Trachea (tissue), 1 donor: ENCODE measurements around the gene PGR.

GRCh38 chr11:96487165-96487753 is 97.4 kb downstream of the JRKL start:
- PRO-cap: no peak

DNA sequence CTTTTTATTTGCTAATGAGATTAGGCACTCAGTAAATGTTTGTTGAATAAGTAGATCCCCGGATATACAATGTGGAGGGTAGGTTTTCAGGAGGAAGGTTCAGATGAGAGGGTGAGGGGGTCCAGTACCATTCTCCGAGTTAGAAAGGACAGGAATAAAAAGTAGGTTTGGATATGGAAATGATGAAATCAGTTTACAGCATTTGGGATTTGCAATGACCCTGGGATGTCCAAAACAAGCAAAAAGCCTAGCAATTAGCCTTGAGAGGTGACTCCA is 101.5 kb upstream of the ARHGAP42 start:
- PRO-cap: no peak

DNA sequence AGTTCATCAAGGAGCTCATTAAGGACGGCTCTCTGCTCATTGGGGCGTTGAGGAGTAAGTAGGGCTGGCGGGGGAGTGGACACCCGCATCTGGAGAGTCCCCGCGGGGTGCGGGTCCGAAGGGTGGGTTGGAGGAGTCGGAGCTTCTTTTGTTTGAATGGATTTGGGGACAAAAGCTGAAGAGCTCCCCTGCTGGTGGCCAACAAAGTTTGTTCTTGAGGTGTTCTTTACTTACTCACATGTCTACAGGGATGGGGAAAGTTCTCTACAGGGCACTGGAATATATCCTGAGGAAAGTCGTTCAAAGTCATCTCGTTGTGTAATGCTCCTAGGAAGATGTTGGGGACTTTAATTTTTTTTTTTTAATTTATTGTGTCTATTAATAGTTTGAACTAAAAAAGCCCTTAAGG is 695 bp downstream of the ARHGAP42 start:
- PRO-cap: bidirectional peak, plus-strand start at position 241 of the sequence, minus-strand start at position 154 of the sequence

DNA sequence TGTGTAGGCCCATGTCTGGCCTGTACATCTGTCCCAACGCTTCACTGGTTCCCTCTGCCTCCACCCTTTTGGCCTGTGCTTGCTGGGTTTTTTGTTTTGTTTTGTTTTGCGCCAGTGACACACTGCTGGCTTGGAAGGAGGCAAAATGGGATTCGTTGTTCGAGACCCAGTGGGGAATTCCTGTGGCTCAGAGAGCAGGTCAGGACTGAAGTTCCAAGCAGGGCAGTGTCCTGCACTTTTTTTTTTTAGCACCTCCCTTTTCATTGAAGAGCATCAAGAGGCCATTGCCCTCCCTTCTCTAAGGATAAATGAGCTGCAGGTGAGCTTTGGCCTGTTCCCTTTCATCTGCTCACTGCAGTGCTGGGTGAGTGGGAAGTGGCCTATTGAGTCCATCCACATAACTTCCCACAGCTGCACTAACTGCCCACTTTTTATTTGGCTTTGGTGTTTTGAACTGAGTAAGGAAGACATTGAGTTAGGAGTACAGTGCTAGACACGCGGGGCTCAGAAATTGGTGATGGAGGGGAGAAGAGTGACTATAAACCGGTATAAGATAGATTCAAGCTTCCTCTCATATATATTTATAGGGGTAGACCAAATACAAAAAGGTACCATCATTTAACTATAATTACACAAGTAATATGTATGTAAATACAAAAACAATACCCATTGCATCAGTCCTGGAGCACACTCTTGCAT is 87.8 kb downstream of the ARHGAP42 start:
- PRO-cap: no peak

DNA sequence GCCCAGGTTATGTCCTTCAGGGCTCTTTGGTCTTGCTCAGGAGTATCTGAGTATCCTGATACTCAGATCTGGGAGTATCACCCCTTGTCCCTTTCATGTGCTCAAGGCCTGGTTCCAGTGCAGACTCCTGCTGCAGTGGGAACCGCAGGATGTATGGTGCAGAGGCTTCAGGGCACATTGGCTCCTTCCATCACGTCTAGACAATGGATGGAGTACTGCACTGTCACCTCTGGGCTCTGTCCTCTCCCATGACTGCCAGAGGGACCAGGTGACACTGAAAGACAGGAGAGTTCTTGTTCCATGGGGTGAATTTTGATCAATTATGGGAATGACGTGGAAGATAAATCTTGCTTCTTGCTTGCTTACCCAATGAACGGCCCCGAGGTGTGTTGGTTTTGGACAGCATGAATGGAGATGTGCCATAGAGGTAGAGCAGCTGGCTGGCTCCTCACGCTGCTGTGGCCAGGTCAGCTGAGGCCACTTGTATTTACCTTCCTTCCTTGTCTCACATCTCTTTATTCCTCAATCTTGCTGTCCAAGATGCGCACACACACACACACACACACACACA is 215.6 kb downstream of the ARHGAP42 start:
- PRO-cap: no peak

DNA sequence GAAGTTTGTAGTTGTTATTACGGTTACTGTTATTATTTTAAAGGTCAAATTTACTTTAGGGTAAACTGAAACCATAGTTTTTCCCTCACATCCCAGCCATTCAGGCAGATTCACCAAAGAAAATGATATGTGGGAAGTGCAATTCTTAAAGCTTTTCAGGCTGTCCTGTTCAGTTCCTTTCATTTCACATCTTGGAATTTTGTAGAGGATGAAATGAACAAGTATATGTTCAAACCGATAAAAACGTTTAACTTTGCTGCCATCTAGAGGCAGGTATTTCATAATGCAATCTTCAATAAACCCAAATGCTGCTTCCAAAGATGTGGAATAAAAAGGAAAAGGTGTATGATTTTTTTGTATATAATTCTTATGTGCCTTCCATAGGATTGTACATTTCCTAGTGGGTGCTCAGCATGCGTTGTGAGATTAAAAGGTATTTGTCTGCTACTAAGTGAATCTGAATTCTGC is 199.5 kb downstream of the PGR start:
- PRO-cap: no peak

GRCh38 chr11:101033842-101034645 is 95.6 kb downstream of the PGR start:
- PRO-cap: no peak

DNA sequence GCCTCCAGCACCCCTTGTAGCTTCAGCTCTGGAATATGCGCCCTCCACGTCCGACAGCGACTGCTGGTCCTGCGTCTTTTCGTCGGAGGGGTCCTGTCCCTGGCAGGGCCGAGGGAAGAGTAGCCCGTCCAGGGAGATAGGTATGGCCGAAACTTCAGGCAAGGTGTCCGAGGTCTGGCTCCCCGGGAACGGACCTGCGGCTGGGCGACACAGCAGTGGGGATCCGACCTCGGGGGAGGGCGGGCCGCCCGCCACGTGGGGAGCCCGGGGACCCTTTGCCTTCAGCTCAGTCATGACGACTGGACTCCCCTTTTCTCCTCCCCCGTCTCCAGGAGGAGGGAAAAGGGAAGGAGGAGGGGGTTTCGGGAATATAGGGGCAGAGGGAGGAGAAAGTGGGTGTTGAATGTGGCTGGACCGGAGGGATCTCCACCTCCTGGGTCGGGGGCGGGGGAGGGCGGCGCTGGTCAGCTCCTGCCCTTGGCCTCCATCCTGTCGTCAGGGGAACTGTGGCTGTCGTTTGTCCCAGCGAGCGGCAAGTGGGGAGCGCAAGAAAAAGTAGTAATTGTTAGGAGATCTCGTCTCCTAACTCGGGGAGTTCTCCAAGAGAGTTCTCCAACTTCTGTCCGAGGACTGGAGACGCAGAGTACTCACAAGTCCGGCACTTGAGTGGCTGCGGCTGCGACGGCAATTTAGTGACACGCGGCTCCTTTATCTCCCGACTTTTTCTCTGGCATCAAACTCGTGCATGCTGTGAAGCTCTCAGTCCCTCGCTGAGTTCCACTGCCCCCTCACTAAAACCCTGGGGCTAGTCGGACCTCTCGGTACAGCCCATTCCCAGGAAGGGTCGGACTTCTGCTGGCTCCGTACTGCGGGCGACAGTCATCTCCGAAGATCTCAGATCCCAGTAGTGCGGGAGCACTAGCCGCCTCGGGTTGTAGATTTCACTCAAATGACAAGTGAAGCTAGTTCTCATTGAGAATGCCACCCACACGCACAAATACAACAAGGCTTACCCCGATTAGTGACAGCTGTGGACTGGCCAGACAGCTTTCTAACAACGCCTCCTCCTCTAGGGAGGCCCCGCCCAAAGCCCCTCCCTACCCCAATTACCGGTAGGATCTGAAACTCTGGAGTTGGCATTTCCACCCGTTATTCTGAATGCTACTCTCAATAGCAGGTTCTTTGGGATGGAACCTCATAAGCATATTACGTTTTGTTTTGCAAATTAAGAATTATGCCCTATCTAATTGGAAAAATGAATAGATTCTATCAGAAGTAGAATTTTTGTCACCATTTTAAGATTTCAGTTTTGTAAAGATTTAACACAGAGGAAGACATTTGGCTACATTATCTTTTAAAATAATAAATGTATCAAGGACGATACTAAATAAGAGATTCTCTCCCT is at the start of gene PGR:
Gene PGR (minus strand): TSS at position 1,037 of the 1,405 bp plus-strand sequence.
- PRO-cap: bidirectional peak, plus-strand start at position 487 of the sequence, minus-strand start at position 196 of the sequence; unidirectional peak, minus-strand start at position 943 of the sequence; unidirectional peak, minus-strand start at position 1,037 of the sequence

DNA sequence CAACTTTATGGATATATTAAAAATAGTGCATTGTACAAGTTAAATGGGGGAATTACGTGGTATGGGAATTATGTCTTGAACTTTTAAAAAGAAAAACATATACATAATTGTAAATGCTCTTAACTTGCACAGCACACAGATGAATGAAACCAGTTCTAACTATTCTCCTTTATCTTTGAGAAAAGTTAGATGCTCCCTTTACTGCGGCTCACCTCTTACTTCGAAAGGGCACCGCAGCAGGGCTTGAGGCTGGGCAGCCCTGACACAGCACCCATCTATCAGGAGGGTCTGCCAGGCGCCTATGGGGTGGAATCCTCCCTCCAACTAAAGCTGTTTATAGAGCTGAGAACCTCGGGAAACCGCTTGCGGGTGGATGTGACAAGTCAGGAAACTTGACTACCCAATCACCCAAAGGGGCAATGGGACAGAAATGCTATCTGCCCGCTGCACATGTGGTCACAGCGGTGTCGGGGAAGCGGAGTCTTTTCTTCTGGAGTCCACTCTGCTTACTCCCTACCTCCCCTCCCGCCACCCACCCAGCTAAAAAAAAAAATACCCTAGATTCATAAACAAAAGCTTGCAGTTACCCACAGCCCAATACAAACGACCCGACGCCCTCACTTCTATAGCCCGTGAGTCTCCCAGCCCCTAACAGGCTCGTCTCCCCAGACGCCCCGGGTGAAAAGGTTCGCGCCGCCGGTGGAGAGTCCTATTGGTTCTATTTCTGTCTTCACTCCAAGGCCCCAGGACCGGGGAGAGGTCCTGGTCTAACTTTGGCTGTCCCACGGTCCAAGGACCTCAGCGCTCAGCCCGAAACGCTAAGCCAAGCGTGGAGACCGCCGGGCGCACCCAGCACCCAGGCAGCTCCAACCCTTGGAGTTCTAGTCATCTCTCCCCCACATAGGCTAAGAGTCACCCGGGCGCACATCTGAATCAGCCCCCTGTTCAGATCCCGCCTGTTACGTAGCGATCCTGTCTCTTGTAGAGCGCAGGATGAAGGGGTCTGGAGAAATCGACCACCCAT is 1.5 kb downstream of the TRPC6 start:
- PRO-cap: unidirectional peak, plus-strand start at position 456 of the sequence

DNA sequence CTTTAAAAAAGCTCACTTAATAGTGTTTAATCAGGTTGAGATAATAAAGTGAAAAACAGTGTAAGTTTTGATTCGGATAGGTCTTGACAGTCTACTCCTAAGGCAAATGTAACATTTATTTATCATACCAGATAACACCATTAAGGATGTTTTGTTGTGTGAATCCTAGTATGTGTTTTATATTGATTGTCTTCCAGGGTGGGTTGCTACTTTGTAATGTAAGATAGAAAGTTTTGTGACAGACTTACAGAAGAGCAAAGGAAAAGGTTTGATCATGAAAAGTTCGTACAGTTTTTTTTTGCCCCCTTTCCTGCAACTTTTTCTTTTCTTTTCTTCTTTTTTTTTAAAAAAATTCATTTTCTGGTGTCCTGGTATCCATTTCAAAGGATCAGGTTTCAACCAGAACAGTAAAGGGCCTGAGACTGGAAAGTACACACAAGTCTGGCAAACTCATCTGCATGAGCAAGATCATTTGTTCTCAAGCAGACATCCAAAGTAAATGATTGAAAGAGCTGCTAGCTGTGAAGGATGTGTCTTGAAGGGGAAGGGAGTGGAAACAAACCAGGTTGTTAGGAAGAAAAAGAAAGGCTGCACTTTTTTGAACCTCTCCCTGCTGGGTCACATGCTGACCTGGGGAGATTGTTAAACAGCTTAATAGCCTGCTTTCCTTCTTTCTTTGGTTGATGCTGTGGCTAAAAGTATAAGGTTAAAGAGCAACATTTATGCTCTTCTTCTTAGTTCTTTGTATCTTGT is 5.2 kb downstream of the YAP1 start:
- PRO-cap: no peak

DNA sequence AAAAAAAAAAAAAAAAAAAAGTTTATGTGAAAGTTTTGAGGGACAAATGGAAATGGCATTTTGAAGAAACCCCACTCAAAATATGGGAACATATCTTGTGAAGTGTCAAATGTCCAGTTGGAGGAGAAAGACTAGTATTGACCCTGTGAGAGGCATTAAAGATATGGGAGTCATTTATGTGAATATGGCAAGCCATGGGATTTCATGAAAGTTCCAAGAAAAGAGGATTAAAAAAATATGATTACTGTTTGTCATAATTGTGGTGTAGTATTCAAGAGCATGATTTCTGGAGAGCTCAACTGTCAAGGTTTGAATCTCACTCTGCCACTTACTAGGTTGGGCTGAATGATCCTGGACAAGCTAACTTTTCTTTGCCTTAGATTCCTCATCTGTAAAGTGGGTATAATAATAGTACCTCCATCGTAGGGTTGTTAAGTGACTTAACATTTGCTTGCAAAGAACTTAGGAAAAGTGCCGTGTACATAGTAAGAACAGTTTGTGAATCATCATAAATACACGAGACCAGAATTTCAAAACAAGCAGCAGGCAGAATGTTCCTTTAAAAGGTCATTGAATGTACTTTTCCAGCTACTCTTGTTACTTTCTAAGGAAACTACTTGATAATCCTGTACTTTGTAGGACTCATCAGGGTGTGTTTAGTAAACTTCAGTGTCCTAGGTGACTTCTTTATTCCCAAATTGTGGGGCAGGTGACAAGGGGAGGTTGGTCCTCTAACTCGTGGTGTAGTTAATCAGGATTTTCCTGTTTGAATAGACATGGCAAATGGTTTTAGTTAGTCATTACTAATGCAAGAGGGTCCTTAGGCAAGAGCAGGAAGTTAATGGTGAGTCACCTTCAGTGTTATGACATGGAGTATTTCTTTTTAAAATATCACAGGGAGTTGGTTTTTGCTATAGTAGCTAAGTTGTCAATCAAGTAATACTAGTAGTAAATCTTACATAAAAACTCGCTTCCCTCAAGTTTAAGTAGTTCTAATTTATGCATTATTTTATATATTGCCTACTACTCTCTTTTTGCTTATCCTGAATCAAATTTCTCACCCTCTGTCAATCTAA is 67.8 kb downstream of the YAP1 start:
- PRO-cap: no peak

DNA sequence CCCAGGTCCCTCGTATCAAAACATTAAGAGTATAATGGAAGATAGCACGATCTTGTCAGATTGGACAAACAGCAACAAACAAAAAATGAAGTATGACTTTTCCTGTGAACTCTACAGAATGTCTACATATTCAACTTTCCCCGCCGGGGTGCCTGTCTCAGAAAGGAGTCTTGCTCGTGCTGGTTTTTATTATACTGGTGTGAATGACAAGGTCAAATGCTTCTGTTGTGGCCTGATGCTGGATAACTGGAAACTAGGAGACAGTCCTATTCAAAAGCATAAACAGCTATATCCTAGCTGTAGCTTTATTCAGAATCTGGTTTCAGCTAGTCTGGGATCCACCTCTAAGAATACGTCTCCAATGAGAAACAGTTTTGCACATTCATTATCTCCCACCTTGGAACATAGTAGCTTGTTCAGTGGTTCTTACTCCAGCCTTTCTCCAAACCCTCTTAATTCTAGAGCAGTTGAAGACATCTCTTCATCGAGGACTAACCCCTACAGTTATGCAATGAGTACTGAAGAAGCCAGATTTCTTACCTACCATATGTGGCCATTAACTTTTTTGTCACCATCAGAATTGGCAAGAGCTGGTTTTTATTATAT is 3.0 kb downstream of the BIRC2 start:
- PRO-cap: no peak

DNA sequence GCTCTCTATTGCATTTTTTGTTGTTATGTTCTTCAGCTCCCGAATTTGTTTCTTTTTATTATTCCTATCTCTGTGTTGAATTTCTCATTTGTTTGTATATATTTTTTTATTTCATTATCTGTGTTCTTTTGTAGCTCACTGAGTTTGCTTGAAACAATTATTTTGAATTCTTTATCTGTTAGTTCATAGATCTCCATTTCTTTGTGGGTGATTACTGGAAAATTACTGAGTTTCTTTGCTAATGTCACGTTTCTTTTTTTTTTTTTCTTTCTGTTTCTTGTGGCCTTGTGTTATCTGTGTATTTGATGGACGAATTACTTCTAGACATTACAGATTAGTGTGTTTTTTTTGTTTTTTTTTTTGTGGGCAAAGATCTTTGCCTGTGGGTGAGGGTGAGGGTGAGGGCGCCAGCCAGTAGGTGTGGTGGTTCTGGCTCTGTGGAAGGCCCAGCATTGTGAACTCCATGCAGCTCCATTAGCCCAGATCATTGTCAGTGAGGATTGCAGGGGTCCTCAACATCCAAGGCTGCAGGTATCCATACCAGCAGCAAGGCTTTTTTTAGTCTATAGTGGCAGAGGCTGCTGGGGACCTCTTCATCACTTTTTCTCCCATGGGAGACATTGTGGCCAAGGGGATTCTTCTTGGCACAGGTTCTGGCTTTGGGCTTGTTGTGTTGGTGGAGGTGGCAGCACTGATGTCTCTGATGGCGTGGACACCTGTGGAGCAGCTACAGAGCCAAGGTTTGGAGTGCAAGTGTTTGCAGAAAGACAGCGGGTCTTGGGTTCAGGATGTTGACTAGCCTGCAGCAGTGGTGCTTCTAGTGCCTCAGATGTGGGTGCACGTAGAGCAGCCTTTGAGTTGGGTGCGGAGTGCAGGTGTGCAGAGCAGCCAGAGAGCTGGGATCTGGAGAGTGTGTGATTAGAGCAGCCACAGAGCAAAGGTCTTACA is 13.7 kb downstream of the BIRC2 start:
- PRO-cap: no peak

DNA sequence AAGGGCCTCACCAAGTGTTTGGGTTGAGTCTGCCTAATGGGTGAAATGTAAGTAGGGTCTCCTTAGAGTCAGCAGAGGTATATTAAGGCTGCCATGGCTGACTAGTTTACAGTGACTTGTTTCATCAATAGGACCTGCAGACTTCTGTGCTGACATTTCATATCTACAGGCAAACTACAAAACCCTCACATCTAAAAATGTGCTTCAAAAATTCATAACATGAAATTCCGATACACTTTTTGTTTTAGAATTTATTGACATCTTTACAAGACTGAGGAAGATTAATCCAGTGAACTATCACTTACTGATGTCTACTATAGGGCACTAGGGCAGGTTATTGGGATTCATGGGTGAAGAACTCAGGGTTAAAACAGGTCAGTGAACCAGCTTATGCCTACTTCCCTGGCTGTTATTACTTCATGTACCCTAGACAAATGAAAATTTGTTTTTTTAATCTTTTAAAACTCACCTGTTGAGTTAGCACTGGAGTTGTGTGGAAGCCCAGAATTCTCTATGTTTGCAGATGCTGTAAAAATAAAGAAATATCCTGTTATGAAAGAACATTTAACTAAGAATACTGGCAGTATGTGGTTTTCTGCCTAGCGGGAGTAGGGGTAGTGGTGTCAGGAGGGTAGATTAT is 4.1 kb downstream of the TMEM123 start:
- PRO-cap: no peak

- PRO-cap: no peak
Measured at GRCh38 chr11:102485181-102485390, 32.5 kb upstream of the TMEM123 start.

DNA sequence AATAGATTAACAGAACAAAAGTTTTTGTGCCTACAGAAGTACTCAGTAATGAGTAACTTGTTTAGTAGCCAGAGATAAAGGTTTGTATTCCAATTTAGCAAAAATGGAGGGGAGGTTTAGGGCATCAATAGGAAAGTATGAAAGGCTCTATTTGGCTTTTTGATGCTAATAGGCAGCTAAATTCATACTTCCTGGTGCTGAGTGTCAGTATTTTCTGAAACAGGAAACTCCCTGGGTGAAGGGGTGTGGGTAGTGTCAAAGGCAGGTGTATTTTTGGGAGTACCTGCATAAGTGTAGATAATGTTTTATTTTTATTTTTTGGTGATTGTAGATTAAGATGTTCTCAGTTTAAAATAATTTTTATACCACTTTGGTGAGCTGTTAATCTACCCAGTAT is 29.3 kb upstream of the MMP7 start:
- PRO-cap: no peak

DNA sequence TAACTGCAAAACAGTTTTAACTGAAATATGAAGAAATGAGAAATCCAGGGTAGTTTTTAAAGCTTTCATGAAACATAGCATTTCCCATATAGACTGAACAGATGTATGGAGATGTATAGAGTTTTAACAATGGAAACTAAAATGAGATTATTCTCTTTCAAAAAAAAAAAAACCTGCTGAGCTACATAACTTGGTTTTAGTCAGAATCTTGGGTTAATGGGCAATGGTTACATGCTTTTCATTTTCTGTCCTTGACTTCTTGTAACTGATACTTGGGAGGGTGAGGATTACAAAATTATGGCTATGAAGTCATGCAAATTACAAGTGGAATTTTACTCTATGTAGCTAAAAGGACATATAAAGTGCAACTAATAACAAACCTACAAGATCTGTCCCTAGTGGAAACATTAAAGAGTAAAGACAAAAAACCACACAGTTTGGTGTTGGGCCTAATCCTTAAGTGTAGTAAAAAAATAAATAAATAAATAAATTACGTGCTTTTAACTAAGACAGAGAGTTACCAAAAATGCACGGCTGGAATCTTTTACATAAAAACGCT is 1.9 kb downstream of the PDGFD start:
- PRO-cap: no peak

DNA sequence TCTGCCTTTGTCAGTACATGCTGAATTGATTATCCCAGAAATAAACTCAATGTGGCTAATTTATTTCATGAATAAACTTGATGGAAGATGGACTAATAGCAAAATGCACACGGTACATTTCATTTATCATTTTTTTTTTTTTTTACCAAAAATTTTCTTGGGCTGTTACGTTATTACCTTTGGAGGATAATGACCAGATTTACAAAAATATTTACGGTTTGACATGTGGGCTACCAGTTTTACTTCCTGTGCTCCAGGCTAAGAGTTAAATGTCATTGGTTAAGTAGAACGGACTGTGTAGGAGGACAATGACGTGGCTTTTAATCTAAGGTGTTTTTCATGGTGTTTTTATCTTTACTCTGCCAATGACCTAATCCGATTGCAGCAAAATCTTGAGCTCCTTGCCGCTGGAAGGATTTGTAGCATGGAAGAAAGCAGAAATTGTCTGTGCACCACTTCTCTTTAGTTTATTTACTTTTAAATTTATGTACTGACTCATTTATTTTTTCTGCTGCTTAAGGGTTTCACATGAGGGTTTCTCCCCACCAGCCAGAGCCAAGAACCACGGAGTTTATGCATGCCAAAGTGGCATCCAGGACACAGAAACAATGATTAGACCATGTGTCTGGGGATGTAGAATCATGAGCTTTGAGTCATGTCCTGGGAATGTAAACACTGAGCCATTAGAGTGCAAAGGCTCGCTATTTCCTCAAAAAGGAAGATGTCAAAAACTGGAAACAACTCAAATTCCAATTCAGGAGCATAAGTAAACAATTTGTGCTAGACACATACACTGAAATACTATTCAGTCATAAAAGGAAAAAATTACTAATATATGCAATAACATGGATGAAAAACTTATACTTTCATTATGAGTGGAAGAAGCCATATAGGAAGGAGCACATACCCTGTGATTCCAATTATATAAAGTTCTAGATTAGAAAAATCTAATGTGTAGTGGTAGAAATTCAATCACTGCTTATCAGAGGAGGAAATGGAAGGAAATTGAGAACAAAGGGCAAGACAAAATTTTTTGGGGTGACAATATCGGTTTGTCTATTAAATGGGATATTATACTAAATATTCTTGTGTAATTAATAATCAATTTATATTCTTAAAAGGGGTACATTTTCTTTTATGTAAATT is 2.0 kb upstream of the CARD16 start:
- PRO-cap: no peak

DNA sequence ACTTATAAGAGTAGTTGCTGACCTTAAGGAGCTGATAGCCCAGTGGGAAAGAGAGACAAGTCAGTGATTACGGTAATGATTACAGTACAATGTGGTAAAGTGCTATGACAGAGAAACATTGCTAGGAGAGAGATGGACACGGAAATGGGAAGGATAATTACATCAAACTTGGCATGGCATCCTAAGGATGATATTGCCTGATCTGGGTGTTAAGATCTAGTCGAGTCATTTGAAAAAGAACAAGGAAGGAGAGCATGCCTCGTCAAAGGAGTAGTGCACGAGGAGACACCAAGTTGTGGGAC is 7.9 kb downstream of the GRIA4 start:
- PRO-cap: no peak

- PRO-cap: no peak
Measured at GRCh38 chr11:105960159-105960907, 61.7 kb downstream of the MSANTD4 start.